Panc1 (cell line): ENCODE data around the gene TMC8.

GRCh38 chr17:77852982-77853386 is 105.5 kb upstream of the TNRC6C start:
- RRBS, 2 experiments: no CpG with 5 or more reads among the region's 13 CpGs

DNA sequence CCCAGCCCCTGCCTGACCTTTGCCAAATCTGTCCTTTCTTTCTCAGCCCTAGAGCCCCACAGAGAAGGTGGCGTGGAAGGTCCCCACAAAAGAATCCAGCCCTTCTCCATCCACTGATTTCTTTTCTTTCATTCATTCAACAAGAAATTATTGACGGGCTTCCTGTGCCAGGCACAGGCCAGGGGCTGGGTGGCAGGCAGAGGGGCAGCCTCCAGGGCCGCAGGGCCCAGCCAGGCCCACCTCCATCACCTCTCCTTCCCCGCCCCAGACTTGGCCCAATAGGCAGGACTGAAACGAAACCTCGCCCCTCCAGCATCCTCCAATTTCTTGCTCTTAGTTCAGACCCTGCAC is 79.0 kb upstream of the TNRC6C start:
- RRBS, 2 experiments: no CpG with 5 or more reads among the region's 6 CpGs

- RRBS, 2 experiments: 2 to 7% methylated on average over 3 of the region's 47 CpGs
Observed at GRCh38 chr17:77887361-77888332, 70.9 kb upstream of the TNRC6C start.

- RRBS, 2 experiments: no CpG with 5 or more reads among the region's 45 CpGs
Observed at GRCh38 chr17:78040472-78041482, 82.3 kb downstream of the TNRC6C start.

DNA sequence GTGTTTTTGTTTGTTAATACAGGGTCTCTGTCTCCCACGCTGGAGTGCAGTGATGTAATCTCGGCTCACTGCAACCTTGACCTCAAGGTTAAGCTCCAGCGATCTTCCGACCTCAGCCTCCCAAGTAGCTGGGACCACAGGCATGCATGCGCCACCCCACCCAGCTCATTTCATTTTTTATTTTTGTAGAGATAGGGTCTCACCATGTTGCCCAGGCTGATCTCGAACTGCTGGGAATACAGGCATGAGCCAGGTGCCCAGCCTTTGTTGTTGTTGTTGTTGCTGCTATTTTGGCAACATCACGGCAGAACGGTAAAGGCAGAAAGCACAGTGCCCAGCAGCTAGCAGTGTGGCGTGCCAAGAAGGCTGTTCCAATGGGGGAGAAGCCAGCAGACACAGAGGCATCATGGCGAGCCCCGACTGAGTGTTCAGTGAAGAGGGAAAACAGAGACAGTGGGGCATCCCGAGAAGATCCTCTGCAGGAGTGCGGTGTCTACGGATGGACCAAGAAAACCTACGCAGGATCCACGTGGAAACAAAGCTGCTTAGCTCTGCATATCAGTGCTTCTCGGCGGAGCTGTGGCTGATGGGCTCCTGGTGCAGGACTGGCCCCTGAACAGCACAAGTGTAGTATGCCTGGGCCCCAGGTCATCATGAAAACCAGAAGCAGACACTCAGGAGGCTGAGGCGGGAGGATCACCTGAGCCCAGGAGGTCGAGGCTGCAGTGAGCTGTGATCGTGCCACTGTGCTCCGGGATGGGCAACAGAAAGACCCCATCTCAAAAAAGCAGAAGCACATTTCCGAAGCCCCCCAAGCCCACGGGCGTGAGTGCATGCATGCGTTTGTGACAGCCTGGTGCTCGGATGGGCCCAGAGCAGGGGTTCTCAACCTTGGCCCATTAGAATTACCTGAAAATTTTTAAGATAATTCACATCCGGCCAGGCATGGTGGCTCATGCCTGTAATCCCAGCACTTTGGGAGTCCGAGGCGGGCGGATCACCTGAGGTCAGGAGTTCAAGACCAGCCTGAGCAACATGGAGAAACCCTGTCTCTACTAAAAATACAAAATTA is 19.4 kb downstream of the TMC6 start:
- RRBS, 2 experiments: no CpG with 5 or more reads among the region's 31 CpGs

GRCh38 chr17:78123828-78124451 is 4.6 kb downstream of the TMC6 start:
- RRBS, 2 experiments: no CpG with 5 or more reads among the region's 14 CpGs

GRCh38 chr17:78130525-78131153 is at the start of gene TMC8:
Gene TMC8 (plus strand): TSS chr17:78130771.
- RRBS, 2 experiments: 79% methylated on average over 2 of the region's 10 CpGs; no CpG with 5 or more reads in 1 of the 2 experiments

- RRBS, 2 experiments: no CpG with 5 or more reads among the region's 19 CpGs
Observed at GRCh38 chr17:78170706-78171189, 2.4 kb downstream of the SYNGR2 start.

GRCh38 chr17:78185343-78185674 is 1.5 kb downstream of the TK1 start:
- RRBS, 2 experiments: no CpG with 5 or more reads among the region's 5 CpGs

DNA sequence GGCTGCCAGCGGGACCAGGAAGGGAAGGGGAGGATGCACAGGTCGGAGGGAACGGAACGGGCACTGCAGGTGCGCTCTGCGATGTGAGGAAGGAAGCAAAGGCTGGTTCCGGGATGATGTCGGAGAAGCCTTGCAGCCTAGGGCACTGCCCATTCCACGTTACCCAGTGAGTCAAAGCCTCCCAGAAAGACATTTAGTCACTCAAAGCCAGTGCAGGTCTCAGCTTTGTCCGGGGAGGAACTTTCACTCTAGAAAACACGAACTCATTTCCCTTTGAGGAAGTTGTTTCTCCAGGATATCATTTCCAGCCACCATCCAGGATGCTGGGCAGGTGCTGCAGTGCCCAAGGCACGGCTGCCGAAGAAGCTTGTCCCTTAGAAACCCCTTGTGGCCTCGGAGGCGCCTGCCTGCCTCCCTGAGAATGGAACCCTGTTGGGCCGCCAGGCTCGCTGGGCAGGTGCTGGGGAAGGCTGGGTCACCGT is 4.5 kb upstream of the TMEM235 start:
- RRBS, 2 experiments: 80% methylated on average over 3 of the region's 18 CpGs; no CpG with 5 or more reads in 1 of the 2 experiments

DNA sequence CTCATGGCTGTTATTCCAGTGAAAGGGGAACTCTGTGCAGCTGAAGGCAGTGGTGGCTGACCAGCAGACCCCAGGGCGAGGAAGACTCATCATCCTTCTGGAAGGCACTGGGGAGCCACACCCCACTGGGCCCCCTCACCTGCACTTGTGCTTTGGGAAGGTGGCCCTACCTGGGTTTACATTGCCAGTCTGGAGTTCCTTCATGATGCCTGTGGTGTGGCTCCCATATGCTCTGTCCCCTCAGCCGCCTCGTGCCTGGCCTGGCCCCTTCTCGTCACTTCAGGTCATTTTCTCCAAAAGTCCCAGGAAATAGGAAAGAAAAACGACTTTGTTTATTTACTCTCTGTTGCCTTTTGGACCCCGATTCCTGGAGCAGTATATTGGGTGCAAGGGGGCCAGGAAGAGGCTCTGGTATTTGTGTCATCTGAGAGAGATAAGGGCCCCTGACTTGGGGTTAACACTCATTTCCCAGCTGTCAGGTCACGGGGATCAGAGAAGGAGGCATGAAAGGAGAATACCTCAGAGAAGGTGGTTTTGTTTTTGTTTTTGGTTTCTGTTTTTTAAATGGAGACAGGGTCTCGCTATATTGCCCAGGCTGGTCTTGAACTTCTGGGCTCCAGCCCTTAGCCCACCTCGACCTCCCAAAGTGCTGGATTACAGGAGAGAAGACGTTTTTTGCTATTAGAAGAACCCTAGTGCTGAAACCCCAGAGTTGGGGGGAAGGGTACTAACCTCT is 4.8 kb downstream of the SOCS3 start:
- RRBS, 2 experiments: no CpG with 5 or more reads among the region's 10 CpGs

GRCh38 chr17:78356736-78357791 is 2.8 kb downstream of the SOCS3 start:
- RRBS, 2 experiments: no CpG with 5 or more reads among the region's 12 CpGs

- RRBS, 2 experiments: no CpG with 5 or more reads among the region's 19 CpGs
Observed at GRCh38 chr17:78381289-78382431, 3.2 kb downstream of the PGS1 start.

DNA sequence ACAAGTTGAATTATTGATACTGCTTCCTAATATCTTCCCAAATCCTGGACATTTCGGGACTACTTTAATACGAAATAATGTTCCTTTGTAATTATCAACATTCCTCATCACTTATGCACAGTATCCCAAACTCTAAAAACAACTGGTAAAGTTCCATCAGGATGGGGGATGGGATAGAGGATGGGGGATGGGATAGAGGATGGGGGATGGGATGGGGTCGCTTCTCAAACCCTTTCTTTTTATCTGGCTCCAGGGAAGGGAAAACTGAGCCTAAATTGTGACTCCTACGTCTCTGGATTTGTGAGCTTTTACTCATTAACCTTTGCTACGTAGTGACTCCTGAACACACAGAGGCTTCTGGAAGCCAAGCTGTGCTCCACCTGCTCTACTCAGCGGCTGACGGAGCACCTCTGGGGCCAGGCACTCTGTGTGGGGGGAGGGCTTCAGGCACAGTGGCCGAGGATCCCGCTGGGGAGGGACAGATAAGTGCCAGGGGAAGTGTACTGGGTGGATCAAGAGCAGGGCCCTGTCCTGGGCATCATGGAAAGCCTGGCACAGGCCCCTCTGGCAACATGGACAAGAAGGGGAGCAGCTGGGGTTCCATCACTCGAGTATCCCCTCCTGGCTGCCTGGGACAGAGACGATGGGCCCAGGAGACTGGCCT is 56.2 kb downstream of the PGS1 start:
- RRBS, 2 experiments: no CpG with 5 or more reads among the region's 11 CpGs

GRCh38 chr17:78484023-78485284 is 92.7 kb downstream of the DNAH17 start:
- RRBS, 2 experiments: 20 to 21% methylated on average over 4 of the region's 52 CpGs

DNA sequence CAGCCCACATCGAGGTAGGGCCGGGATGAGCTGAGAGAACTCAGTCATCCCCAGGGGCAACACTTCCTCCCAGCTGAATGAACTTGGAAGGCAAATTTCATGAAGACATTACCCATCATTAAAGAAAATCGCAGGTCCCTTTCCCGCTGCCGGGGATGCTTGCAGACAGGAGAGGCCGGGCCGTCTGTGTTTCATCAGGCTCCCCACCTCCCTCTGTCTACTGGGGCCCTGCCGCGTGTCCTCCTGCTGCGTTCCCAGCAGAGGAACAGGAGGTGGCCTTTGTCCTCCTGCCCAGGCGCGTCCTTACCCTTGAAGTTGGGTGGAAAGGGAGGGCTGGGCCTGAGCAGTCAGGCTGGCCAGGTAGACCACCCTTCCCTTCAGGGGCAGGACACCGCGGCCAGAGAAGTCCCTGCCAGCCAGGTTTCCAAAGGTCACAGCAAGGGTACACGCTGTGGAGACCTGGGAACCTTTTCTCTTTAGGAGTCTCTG is 11.4 kb upstream of the DNAH17 start:
- RRBS, 2 experiments: no CpG with 5 or more reads among the region's 15 CpGs

GRCh38 chr17:78666608-78667201 is 89.5 kb upstream of the DNAH17 start:
- RRBS, 2 experiments: 64 to 70% methylated on average over 3 of the region's 13 CpGs

DNA sequence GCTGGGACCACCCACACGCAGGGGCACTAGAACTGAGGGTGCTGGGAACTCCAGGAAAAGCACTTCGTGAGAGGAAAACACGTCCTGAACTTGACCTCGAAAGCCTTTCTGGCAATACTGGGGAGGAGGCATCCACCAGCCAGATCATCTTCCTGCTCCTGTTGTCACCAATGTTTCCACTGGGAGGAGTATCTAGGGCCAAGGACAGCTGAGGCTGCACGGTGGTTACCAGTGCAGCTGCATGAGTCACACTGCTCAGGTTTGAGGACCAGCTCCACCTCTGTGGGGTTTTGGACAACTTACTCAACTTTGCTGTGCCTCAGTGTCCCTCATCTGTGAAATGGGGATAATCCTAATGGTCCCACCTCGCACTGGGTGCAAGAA is 100.4 kb upstream of the DNAH17 start:
- RRBS, 2 experiments: no CpG with 5 or more reads among the region's 6 CpGs

DNA sequence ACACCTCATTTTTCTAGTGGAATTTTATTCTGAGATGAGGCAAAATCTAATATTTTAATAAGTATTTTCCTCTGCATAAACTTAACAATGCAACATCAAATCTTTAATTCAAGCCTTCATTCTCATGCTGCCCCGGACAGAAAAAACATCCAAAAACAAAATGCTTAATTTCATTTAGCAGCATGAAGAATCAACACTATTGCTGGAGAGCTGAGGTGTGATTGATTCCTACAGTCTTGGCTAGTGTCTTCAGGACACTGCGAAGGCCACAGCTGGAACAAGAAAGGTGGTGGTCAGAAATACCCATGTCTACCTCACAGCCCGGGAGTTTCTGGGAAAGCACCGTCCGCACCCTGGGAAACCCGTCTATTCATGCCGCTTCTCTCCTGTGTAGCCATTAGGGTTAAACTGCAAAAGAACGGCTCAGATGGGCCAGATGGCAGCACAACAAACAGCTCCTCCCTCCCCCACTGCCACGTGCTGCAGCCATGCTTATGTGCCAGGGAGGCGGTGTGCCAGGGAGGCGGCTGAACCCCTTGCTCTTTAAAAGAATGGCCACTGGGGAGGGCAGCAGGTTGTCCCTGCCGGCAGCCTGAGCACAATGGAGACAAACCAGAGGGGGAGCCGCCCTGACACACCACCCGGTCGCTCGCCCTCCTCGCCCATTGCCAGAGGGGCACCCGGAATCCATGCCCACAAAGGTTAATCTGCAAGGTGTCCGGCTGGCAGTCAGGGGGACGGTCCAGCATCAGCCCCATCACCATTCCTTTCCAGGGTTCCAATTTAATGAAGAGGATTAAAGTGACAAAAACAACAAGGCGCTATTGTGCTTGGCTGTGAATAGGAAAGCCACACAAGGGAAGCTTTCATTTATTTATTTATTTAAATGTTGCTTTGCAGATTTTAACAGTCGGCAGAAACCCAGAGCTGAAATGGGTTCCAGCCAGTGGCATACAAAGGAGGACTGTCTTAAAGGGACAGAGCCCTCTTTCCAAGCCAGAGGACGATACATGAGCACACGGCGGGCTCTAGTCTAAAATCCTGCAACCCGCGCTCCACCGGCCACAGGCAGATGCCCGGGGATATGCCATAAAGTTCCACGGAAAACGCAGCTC is 65.1 kb downstream of the CYTH1 start:
- RRBS, 2 experiments: 6 to 36% methylated on average over 7 of the region's 31 CpGs

DNA sequence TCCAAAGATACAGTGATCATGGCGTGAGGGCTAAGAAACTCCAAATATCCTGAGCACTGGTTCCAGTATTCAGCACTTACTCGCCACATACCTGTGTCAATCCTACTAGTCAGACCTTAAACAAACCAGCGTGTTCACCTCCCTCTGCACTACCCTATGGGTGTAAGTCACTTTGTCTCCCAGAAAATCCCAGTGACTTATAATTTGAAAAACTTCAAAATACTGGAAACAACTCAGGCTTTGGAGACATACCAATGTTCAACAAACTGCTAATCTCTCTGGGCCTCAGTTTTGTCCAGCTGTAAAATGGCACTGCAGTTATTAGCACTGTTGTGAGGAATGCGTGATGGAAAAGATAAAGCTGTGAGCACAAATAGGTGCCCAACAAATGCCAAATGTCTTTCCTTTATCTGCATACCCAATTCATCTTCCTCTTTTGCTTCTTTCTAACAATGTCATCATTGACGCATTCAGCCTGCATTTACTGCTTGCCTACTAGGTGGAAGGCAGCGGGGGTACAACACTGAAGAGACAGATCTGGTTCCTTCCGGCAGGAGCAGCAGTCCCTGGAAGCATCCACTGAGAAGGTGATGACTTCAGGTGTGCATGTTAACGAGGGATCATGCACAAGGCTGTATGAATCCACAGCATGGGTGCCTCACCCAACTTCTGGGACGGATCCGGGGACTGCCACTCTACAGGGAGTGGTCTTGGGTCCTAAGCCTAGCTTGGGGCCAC is 63.5 kb downstream of the CYTH1 start:
- RRBS, 2 experiments: 100% methylated on average over 2 of the region's 10 CpGs; no CpG with 5 or more reads in 1 of the 2 experiments